SK-N-SH (cell line): ENCODE data around the gene ZMPSTE24.

- RRBS: no CpG with 5 or more reads among the region's 5 CpGs
CAGE:
- cytosol, long polyA plus RNA: no peak
- long polyA plus RNA: no peak
- nucleus, long polyA plus RNA: no peak
Measured at GRCh38 chr1:39284873-39285612, 80.5 kb downstream of the MACF1 start.

- RRBS: no CpG with 5 or more reads among the region's 1 CpG
CAGE:
- cytosol, long polyA plus RNA: no peak
- long polyA plus RNA: no peak
- nucleus, long polyA plus RNA: no peak
Measured at GRCh38 chr1:39296356-39296660, 91.8 kb downstream of the MACF1 start.

GRCh38 chr1:39387292-39387811 is 104.1 kb upstream of the BMP8A start:
- RRBS: no CpG with 5 or more reads among the region's 5 CpGs
CAGE:
- cytosol, long polyA plus RNA: no peak
- long polyA plus RNA: no peak
- nucleus, long polyA plus RNA: no peak

- RRBS: no CpG with 5 or more reads among the region's 14 CpGs
CAGE:
- cytosol, long polyA plus RNA: no peak
- long polyA plus RNA: no peak
- nucleus, long polyA plus RNA: no peak
Measured at GRCh38 chr1:39393272-39393960, 98.0 kb upstream of the BMP8A start.

DNA sequence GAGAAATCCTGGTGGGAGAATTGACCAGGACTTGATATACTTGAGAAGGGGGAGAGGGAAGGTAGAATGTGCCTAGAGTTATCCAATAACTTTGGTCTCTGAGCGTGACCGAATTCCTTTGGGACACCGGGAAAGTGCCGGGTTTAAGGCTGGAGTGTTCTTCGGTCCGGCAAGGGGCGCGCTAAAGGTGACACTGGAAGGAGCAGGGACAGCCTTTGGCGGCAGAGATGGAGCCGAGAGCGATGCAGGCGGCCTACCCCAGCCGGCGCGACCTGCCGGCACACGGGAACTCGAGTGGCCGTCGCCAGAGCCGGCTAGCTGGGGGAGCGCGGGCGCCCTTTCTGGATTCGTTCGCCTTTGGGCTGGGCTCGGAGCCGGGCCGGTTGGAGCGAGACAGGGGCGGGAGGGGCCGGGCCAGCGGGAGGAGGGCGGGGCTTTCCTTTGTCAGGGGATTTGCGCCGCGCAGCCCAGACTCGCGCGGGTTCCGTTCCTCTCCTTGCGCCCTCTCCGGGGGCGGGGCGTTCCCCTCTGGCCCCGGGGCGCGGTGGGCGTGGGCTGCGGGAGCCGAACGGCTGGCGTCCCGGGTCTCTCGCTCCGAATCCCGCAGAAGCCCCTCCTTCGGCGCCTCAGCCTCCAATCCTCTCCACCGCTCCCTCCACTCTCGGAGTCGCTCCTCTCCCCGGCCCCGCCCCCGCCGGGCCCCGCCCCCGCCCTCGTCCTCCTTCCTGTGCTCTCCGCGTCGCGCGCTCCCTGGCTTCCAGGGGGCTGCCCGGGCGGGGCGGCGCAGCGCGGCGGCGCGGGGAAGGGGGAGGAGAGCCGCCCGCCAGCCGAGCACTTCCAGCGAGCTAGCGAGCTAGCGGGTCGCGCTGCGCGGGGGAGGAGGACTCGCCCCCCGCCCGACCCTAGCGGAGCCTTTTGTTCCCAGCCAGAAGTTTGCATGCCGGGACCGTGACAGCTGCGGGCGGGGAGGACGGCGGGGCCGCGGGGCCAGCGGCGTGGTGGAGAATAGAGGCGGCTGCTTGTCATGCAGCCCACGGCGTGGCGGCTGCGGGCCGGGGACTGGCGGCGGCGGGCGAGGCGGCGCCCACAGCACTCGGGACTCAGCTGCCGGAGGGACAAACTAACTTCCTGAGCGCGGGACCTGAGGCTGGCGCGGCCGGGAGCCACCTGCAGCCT is 82.8 kb upstream of the BMP8A start:
- RRBS: 1% methylated on average over 69 of the region's 126 CpGs
CAGE:
- cytosol, long polyA plus RNA: no peak
- long polyA plus RNA: no peak
- nucleus, long polyA plus RNA: no peak

- RRBS: no CpG with 5 or more reads among the region's 20 CpGs
CAGE:
- cytosol, long polyA plus RNA: no peak
- long polyA plus RNA: no peak
- nucleus, long polyA plus RNA: no peak
Measured at GRCh38 chr1:39515723-39516039, 24.2 kb downstream of the BMP8A start.

DNA sequence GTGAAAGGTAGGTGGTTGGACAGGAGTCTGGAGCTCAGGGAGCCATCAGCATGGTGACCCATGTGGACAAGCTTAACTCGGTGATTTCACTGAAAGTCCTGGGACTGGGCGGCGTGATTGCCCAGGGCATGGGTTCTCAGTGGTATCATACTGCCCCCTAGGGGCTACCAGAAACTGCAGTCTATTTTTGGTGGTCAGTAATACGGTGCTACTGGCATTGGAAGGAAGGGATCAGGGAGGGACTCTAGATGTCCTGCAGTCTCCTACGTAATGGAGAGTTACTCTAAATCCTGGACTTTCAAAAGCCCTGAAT is 37.4 kb downstream of the PABPC4 start:
- RRBS: no CpG with 5 or more reads among the region's 5 CpGs
CAGE:
- cytosol, long polyA plus RNA: no peak
- long polyA plus RNA: no peak
- nucleus, long polyA plus RNA: no peak

GRCh38 chr1:39541161-39541753 is 35.3 kb downstream of the PABPC4 start:
- RRBS: no CpG with 5 or more reads among the region's 10 CpGs
CAGE:
- cytosol, long polyA plus RNA: no peak
- long polyA plus RNA: no peak
- nucleus, long polyA plus RNA: no peak

GRCh38 chr1:39568585-39569273 is 7.9 kb downstream of the PABPC4 start:
- RRBS: no CpG with 5 or more reads among the region's 8 CpGs
CAGE:
- cytosol, long polyA plus RNA: no peak
- long polyA plus RNA: no peak
- nucleus, long polyA plus RNA: start-site peak on the minus strand at chr1:39568671-39568936, 18 and 25 reads in 2 replicates

DNA sequence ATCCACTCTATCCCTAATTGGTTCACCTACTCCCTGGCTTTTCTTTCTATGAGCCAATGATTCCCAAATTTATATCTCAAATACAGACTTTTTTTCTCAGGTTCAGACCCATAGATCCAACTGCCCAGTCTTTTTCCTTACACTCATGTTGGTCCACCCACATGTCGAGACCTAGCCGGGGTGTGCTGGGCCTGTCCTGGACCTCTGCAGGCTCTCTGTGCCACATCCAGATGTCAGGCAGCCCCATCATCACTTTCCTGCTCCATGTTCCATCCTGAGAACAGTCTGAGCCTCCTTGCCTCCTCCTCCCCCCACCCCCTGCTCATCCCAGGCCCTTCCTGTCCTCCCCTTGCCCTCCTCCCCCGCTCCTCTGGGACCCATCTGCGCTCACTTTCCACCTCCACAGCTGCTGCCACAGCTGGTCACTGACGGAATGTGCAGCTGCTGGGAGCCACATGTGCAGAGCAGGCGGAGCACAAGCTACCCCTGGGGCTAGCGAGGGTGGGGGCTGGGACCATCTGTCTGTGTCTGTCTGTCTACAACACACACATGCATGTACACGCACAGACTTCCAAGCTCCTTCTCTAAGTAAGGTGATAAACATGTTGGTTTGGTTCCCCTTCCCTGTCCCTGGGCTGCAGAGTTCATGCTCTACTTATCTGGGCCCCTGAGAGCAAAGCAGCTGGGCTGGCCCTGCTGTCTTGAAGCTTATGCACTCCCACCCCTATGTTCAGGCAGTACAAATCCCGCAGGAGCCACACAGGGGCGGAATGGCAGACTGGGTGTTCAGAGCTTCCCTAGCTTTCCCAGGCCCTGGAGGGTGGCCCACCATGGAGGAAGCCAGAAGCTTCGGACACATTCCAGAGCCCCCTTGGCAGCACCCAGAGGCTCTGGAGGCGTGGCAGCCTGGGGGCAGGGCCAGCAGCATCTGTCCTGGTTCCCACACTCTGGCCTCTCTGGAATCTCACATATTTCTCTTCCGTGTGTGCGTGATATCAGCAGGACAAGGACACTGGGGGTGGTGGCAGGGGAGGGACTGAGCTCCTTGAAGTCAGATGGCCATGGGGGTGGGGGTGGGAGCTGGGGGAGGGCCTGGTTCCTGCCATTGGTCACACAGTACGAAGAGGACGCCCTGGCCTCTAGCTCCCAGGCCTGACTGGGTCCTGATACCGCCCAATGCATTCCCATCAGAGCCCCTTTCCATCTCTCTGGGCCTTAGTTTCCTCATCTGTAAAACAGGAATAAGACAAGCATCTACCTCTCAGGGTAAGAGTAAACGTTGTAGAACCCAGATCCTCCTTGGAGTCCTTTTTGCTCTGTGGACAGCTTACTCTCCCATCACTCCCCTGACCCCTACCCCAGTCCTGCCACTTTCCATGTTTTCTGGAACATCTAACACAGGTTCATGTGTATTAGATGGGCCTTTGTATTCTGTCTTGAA is 7.0 kb upstream of the HEYL start:
- RRBS: no CpG with 5 or more reads among the region's 18 CpGs
CAGE:
- cytosol, long polyA plus RNA: no peak
- long polyA plus RNA: no peak
- nucleus, long polyA plus RNA: no peak

- RRBS: no CpG with 5 or more reads among the region's 5 CpGs
CAGE:
- cytosol, long polyA plus RNA: no peak
- long polyA plus RNA: no peak
- nucleus, long polyA plus RNA: no peak
Measured at GRCh38 chr1:39877356-39878033, 5.8 kb downstream of the TRIT1 start.

DNA sequence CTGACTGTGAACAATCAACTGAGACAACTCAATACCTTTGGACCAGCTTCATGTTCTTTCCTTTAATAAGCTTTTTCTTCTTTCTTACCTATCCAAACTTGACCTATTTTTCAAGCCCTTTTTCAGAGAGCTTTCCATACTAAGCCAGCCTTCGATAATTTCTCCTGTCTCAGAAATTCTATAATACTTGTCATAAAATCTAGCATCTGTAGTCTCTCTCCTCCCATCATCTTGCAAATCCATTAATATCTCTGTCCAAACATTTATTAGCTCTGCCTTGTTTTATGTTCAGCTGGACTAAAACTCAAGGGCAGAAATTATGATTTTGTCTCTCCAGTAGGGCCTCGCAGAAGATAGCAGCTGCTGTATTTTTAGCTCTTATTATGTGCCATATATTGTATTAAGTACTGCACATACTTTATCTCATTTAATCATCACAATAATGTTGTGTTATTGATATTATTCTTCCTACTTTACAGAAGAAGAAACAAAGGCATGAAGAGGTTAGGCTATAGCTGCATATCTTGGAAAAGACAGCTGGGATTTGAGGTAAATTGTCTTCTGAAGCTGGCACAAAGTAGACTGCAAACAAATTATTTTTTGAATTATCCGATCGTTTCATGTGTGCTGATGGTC is 1.6 kb downstream of the TRIT1 start:
- RRBS: no CpG with 5 or more reads among the region's 4 CpGs
CAGE:
- cytosol, long polyA plus RNA: no peak
- long polyA plus RNA: no peak
- nucleus, long polyA plus RNA: no peak

CAGE:
- cytosol, long polyA plus RNA: no peak
- long polyA plus RNA: no peak
- nucleus, long polyA plus RNA: no peak
Measured at GRCh38 chr1:39937170-39937559, 17.8 kb upstream of the MFSD2A start.

DNA sequence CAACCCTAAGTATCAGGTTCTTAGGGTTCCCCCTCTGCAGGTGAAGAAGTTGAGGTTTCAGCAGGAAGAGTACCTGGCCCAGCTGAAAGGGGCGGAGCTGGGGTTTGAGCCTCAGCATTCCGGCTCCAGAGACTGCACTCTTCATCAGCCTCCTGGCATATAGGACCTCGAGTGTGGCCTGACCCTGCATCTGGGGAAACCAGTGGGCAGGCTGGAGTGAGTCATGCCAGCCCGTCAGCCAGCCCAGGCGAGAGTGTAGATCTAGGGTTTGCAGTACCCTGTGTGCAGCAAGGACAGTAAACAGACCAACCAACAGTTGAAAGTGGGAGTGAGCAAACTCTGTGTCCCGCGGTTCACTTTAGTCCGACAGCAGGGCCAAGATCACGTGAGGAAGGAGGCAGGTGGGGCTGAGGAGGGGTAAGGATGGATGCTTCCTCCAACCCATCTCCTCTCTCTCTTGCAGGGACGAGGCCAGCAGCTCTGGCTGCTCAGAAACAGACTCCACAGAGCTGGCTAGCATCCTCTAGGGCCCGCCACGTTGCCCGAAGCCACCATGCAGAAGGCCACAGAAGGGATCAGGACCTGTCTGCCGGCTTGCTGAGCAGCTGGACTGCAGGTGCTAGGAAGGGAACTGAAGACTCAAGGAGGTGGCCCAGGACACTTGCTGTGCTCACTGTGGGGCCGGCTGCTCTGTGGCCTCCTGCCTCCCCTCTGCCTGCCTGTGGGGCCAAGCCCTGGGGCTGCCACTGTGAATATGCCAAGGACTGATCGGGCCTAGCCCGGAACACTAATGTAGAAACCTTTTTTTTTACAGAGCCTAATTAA is 14.3 kb downstream of the MFSD2A start:
- RRBS: 95% methylated on average over 4 of the region's 17 CpGs
CAGE:
- cytosol, long polyA plus RNA: no peak
- long polyA plus RNA: no peak
- nucleus, long polyA plus RNA: no peak

GRCh38 chr1:40038973-40039385 is 1.6 kb upstream of the CAP1 start:
- RRBS: no CpG with 5 or more reads among the region's 1 CpG
CAGE:
- cytosol, long polyA plus RNA: no peak
- long polyA plus RNA: no peak
- nucleus, long polyA plus RNA: no peak

GRCh38 chr1:40072056-40073143 is 24.7 kb downstream of the PPT1 start:
- RRBS: no CpG with 5 or more reads among the region's 5 CpGs
CAGE:
- cytosol, long polyA plus RNA: no peak
- long polyA plus RNA: no peak
- nucleus, long polyA plus RNA: no peak

DNA sequence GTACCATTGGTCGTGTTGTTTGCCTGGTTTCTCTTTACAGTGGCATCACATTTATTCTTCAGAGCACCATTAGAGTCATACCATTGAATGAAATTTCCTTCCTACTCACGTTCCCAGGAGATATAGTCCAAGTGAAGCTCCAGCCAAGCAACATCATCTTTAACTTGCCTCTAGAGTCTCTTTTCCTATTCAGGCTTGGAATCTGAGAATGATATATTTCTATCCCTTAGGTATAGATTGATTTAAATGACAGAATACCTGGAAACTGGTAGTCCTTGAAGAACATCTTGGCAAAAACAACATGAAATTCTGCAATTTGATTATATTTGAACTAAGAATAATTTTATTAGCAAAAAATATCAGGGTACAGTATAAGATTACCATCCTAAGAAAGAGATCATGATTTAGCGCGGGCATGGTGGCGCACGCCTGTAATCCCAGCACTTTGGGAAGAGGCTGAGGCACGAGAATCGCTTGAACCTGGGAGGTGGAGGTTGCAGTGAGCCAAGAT is 28.1 kb downstream of the RLF start:
- RRBS: no CpG with 5 or more reads among the region's 8 CpGs
CAGE:
- cytosol, long polyA plus RNA: no peak
- long polyA plus RNA: no peak
- nucleus, long polyA plus RNA: no peak

- RRBS: no CpG with 5 or more reads among the region's 16 CpGs
CAGE:
- cytosol, long polyA plus RNA: no peak
- long polyA plus RNA: no peak
- nucleus, long polyA plus RNA: no peak
Measured at GRCh38 chr1:40257104-40257617, 875 bp upstream of the ZMPSTE24 start.

DNA sequence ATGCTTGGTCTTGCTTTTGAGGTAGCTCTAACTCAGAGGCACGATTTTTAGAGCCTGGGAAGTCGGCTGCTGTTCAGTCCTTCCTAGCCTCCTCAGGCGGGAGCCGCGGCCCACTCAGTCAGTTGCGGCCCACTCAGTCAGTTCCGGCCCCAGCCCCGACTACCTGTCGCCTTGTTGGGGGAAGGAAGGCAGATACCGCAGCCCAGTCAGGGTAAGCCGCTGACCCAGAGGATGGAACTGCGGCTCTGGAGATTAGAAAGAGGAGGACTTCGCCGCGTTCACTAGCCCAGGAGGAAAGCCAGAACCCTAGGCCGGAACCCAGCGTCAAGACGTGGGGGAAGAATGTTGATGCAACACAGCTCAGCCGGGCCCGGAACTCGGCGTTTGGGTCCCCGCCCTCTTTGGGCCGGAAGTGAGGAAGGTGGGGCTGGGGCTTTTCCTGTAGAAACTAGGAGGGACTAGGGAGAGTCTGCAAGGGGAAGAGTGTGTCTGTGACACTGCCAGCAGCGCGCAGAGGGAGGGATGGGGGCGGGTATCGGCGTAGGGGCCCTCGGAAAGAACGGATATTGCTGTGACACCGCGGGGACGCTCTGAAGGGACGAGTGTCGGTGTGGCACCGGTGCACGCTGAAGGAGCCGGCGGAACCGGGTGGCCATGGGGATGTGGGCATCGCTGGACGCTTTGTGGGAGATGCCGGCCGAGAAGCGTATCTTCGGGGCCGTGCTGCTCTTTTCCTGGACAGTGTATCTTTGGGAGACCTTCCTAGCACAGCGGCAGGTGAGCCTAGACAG is at the start of gene ZMPSTE24:
Gene ZMPSTE24, plus strand, starts transcription at position 619 of the 791 bp plus-strand sequence.
- RRBS: 2% methylated on average over 11 of the region's 49 CpGs
CAGE:
- cytosol, long polyA plus RNA: start-site peak on the minus strand centred at position 324 of the sequence, 48 bp wide, 121 and 130 reads in 2 replicates; start-site peak on the plus strand centred at position 572 of the sequence, 151 bp wide, 357 and 734 reads in 2 replicates
- long polyA plus RNA: start-site peak on the minus strand centred at position 329 of the sequence, 58 bp wide, 181 and 100 reads in 2 replicates; start-site peak on the plus strand centred at position 612 of the sequence, 80 bp wide, 430 and 569 reads in 2 replicates
- nucleus, long polyA plus RNA: start-site peak on the plus strand centred at position 590 of the sequence, 118 bp wide, 82 and 622 reads in 2 replicates

- RRBS: 6% methylated on average over 29 of the region's 59 CpGs
CAGE:
- cytosol, long polyA plus RNA: no peak
- long polyA plus RNA: no peak
- nucleus, long polyA plus RNA: no peak
Measured at GRCh38 chr1:40316468-40317090, 507 bp downstream of the COL9A2 start.